ENCODE measurements around a stretch of chr2.

- PRO-cap = no peak
These were observed 44.1 kb upstream of the ROCK2 start for GRCh38 chr2:11388557-11388923.

GRCh38 chr2:11495584-11496256, 29.8 kb upstream of the E2F6 start:
- PRO-cap = no peak

GRCh38 chr2:11500467-11501170, 33.2 kb upstream of the GREB1 start:
- PRO-cap = no peak

- PRO-cap = no peak
These were observed 8.7 kb downstream of the GREB1 start for GRCh38 chr2:11542375-11543096.

GRCh38 chr2:11744649-11745524, 1.5 kb upstream of the LPIN1 start:
- PRO-cap = unidirectional peak, minus-strand start at chr2:11745281

- PRO-cap = no peak
These were observed 82.7 kb downstream of the LPIN1 start for GRCh38 chr2:11829077-11829572.

DNA sequence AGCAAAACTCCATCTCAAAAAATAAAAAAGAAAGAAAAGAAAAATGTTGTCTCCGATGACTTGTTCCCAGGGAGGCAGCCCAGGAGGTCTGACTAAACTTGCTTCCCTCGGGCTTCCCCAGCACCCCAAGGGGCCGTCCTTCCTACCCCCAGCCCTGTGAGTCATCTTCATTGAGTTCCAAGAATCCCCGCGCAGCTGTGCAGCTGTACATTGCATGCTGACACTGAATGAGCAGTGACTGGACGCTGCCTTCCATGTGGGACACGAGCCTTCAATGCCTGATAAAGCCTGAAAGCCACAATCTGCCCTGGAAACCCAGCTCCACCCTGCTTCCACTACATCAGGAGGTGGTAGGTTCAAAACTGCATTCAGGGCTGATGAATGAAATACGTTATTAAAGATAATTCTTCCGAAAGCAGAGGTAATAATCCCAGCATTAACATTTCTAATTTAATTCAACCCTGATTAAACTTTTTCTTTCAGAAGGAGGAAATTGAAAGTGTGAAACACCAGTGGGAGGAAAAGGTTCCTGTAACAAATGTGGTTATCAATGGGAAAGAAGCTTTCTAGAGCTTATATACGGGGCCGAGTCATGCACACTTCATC, 360.0 kb downstream of the LPIN1 start:
- PRO-cap = no peak

GRCh38 chr2:12424873-12425319, 291.8 kb upstream of the TRIB2 start:
- PRO-cap = no peak

DNA sequence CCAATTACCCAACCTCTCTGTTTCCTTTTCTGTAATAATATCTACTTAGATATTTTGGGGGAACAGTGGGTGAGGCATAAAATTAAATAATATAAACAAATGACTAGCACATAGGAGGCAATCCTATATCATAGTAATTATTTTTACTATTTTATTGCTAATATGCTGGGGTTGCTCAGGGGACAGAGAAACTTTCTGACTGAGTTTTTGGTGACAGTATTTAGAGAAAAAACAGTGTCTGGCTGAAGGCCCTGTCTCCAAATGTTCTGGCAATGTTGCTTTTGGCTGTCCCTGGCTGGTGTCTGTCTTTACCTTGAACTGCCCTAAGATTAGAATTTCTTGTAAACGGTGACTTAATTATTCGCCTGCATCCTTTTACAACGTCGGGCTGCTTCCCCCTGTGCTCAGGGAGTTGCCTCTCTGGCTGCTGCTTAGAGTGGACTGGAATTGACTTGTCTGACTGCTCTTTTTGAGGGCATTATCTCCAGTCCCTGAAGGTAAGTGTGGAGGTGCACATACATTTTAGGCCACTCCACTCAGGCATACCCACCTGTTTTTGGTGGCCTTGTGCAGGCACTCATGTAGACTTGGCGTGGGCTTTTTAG, 230.6 kb upstream of the TRIB2 start:
- PRO-cap = no peak

DNA sequence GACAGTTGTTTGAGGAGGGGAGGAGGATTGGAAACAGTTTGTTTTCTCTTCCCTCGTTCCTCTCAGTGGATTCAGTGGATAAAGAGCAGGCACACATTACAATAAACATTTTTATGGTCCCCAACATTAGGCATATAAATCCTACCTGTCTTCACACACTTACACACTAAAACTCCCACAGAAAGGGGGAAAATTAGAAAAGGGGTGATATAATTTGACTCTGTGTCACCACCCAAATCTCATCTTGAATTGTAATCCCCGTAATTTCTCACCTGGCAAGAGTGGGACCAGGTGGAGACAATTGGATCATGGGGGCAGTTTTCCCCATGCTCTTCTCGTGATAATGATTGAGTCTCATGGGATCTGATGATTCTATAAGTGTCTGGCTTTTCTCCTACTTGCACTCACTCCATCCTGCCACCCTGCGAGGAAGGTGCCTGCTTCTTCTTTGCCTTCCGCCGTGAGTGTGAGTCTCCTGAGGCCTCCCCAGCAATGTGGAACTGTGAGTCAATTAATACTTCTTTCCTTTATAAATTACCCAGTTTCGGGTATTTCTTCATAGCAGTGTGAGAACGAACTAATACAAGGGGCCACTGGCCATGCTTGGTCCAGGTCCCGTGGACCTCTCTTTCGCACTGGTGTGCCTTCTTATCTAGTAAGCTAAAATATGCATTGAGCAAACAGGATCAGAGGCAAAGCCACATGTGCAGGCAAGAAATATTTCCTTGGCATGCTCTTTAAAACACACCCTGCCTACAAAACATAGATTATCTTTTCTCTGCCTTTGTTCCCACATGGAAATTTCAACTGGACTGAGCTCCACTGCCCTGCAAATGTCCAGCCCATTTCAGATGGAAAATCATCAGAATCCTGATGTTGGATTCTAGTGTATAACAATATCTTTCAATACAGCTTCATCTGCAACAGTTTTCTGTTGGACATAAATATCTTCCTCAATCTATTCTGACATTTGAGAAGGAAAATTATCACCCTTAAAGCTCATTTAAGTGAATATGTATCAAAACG, 821.1 kb downstream of the TRIB2 start:
- PRO-cap = no peak

DNA sequence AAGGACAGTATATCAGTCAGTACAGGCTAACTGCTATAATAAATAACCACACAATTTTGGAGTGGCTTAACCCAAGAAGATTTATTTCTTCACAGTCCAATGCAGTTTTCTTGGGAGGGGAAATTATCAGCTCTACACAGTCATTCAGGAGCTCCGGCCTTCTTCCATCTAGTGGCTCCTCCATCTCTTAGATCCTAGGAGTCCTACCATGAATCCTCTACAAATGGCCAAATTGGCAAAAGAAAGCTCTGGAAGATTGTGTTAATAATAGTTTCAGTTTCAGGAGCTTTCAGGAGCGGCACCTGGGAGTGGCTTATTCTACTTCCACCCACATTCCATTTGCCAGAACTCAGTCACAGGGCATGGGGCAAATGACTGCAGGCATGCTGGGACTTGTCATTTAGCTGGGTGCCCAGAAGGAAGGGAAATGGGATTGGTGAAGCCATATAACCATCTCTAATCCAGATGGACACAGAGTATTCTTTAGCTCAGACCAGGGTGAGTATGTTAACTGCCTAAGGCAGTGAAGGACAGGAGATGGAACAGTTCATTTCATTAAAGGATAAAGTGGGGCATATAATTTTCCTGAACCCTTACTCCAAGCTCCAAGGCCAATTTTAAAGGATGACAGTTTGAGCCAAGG, 3.6 kb upstream of the LRATD1 start:
- PRO-cap = no peak

- PRO-cap = unidirectional peak, plus-strand start at chr2:14634586
These were observed 1.9 kb downstream of the LRATD1 start for GRCh38 chr2:14634084-14635179.

GRCh38 chr2:15669692-15669922, 77.9 kb downstream of the DDX1 start:
- PRO-cap = no peak

- PRO-cap = no peak
These were observed 2.2 kb downstream of the MYCN start for GRCh38 chr2:15942484-15943029.

- PRO-cap = bidirectional peak, plus-strand start at chr2:16105794, minus-strand start at chr2:16105747
These were observed 165.1 kb downstream of the MYCN start for GRCh38 chr2:16105284-16106103.

GRCh38 chr2:16227976-16228439, 287.7 kb downstream of the MYCN start:
- PRO-cap = no peak

GRCh38 chr2:16566212-16566411, 99.5 kb downstream of the CYRIA start:
- PRO-cap = no peak

DNA sequence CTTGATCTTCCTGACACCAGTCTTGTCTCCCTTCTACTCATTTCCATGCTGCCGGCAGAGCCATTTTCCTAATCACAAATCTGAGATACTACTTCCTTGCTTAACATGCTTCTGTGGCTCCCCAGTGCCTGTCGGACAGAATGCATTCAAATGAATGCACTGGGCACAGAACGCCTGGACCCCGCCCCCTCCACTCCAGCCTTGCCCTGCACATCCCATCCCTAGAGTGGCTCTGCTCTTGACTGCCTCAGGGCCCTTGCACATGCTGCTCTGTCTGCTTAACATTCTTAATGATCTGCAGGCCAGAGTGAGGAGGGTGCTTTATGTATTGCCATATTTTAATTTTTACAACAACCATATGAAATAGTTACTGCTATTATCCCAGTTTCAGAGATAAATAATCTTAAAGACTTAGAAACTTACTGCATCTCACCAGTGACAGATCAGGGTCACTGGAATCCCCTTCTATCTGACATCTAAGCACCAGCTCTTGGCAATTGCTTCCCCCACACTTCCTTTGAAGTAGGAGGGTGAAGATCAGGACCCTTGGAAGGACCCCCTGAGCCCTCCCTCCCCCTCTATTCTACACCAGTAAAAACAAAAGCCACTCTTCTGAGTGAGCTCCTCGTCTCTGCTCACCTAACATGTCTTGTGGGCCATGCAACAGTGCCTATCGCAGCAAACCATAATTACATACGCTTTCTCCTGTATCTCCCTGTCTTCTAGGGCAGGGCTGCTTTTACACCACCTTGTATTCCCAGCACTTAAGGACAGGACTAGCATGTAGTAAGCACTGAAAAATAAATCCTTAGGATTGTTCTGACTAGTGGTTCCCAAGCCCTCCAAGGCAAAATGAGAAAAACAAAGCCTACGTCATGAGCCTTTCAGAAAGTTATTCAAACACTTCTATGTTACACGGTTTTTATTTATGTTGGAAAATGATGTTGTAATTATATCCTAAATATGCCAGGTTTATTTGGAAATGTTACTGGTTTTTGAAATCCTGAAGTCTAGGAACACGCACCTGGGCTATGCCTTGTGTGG, 62.3 kb downstream of the CYRIA start:
- PRO-cap = no peak

GRCh38 chr2:16604510-16605039, 61.1 kb downstream of the CYRIA start:
- PRO-cap = no peak

DNA sequence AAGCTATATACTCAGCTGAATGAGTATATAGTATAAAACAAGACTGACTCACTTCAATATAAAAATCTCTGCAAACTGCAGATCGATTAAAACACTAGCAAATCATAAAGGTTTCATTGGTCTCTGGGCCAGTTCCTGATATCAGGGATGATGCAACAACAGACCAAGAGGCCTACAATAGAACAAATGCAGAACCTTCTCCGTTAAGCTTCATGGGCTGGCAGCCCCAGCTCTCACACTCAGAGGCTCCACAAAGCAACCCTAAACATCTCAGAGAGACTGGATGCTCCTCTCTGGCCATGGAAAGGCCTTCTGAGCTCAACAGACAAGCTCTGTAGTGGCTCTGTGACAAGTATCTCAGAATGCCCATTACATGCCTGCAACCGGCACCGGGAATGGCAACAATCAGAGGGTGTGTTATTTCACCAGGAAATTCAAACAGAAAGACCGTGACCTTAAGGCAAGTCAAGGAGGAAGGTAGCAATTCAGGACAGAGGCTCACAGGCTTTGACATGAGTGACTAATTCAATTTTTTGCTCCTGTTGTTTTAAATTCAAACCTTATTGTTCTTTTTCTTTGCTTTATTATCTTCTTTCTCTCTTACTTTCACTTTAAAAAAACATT, 15.2 kb downstream of the CYRIA start:
- PRO-cap = no peak